Left cardiac atrium (tissue), 1 donor: ENCODE measurements around the genes KIAA0040, BRINP2, SEC16B, FAM20B and NPHS2.

DNA sequence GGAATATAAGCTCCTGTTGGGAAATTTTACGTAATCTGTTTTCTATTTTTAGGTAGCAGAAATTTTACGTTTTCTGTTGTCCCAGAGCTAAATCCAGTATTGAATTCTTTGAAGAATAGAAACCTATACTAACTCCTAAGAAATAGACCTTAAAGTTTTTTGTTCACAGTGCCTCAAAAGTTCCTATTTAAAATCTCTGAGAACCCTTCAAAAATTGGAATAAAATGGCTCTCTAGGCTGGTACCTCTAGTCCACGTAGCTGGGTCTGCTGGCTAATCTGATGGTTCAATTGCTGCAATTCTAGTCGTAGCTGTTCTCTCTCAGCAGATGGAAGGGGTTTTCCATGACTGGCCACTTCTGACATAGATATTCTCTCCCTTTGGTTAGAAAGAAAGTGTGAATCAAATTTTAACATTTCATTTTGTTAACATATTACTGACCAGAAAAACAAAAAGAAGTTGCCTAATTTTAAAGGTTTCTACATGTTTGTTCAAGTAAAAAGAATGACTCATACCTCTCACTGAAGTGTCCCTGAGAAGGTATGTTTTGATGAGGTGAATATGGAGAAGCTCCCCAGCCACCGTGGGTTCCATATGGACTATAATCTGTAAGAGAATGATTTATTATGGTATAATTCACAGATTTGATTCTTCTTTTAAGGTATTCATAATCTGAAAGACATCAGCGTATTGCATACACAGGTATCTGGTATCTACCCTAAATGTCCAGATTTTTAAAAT, 29.3 kb upstream of the SERPINC1 start:
- PRO-cap = no peak

GRCh38 chr1:174834407-174835379, 165.1 kb upstream of the CACYBP start:
- PRO-cap = no peak

- PRO-cap = no peak
These were observed 30.9 kb upstream of the CACYBP start for GRCh38 chr1:174968610-174969471.

DNA sequence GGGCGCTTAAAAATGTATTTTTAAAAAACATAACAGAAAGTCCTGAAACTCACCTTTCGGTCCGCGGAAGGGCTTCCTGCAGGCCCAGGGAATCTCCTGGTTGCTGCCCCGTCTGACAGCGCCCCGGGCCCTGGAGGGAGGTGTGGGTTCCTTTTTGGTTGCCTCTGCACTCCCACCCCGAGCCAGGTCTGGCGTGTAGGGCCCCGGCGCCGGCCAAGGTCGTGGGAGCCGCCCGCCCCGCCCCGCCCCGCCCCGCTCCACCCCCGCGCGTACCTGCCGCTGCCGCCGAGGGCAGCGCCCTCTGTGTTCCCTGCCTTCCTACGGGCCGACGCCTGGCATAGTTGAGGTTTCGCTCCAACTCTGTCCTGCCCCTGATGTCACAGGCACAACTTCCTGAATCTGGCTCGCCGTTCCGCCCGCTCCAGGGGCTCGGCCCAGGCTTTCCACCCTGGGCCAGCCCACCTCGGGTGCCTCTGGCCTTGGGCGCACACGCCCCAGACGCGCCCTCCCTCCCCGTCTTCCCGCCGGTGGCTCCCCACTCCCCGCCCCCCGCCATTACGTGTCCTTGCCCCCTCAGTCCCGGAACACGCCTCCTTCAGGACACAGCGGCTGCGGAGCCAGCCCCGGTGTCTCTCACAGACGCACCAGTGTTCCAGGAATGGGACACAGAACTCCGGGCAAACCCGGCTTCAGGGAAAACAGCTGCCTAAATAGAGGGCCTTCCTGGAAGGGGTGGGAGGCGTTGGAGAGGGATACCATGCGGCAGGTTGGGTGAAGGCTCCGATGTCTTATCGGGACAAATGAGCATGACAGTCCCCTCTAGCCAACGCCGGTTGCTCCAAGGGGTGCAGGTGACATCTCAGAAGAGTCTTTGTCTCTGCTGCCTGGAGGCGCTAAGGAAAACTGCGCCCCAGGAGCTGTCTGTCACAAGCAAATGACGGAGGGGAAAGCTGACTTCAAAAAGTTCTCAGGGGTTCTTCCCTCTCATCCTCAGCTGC, at the start of gene KIAA0040:
Gene KIAA0040, minus strand, starts transcription at position 190 of the 998 bp plus-strand sequence.
- PRO-cap = bidirectional peak, plus-strand start at position 285 of the sequence, minus-strand start at position 190 of the sequence; bidirectional peak, plus-strand start at position 636 of the sequence, minus-strand start at position 362 of the sequence; unidirectional peak, minus-strand start at position 665 of the sequence

GRCh38 chr1:175598808-175599890, 144.2 kb downstream of the TNR start:
- PRO-cap = no peak

DNA sequence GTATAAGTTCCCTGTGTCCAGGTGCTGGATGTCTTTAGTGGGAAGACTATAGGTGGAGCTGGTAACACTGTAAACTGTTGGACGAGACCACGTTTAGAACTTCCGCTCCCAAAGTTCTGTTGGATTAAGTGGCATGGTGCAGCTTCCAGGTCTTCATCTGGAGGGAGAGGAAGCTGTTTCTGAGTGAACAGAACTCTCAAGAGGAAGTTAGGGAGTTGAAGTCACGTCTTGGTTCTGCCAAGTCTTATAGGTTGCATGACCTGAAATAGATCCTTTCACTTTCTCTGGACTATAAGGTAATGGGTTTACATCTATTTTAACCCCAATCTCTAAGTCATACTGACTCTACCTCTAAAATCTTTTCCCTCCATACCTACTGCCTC, 97.4 kb upstream of the TNR start:
- PRO-cap = no peak

GRCh38 chr1:176150320-176150833, 56.7 kb downstream of the COP1 start:
- PRO-cap = no peak

- PRO-cap = no peak
These were observed 34.3 kb upstream of the COP1 start for GRCh38 chr1:176241377-176241735.

DNA sequence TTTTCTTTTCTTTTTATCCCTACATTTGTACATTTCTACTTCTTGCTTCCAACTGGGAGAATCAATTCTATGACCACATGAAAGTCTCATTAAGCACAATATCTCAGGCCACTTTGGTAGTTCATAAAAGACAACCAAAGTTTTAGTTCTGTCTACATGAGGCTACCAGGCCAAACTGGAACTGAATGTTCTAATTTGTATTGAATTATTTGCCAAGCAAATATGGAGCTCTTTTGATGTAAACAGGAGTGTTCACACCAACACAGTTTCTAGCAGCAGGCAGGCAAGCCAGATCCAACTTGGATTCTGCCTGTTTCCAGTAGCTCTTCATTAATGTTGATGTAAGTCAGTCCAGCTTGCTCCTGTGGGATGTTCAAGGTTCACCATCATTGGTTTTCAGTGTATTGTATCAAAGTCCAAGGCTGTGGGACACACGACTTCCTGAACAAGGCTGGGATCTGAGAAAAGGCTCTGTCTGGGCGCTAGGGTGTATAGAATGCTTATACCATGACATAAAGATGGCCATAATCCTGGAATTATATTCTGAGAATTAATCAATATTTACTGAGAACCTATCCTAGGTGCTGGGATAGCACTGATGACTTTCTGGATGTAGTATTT, 68.0 kb downstream of the PAPPA2 start:
- PRO-cap = no peak

GRCh38 chr1:176693435-176694119, 230.6 kb downstream of the PAPPA2 start:
- PRO-cap = no peak

DNA sequence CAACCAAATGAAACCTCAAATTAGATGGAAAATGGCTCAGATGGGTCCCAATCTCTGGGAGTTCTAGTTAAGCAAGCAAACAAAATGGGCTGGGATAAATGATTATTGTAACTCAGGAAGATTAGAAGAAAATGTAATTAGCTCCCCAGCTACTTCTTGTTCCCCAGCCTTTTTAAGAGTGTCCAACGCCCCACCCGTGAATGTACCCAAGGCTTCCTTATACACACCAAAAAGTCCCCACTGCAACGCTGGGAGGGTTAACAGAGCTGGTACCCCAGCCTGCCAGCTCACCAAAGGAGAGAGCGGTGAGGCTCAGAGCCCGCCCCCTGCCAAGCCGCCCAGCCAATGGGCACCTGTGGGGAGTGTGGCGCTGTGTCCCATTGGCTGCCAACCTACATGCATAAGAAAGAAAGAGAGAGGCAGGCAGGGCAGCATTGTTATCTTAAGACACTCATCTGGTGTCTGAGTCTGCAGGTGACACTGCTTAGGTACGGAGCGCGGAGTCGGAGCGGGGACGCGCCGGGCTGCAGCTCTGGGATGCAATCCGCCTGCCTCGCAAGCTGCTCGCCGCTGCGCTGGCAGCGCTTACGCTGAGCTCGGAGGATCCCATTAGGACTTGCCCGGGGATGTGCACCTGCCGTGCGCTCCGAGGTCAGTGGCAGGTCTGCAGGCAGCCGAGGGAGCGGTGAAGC, at the start of gene BRINP2:
Gene BRINP2, plus strand, starts transcription at position 465 of the 692 bp plus-strand sequence.
- PRO-cap = no peak

DNA sequence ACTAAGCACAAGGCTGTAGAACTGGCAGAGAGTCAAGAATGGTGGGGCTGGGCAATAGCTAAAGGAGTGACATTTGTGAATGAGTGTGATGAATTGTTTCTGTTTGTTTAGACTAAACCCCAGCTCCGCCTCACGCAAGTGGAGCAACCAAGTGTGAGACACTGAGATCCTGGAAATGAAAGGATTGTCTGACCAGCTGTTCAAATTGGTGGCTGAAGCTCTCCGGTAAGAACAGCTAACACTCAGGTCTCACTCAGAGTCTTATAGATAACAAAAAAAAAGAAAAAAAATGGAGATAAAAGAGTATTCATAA, 38.7 kb downstream of the BRINP2 start:
- PRO-cap = no peak

- PRO-cap = no peak
These were observed at the start of gene SEC16B for GRCh38 chr1:177969697-177970485. Gene SEC16B, minus strand, starts transcription at chr1:177970058.

DNA sequence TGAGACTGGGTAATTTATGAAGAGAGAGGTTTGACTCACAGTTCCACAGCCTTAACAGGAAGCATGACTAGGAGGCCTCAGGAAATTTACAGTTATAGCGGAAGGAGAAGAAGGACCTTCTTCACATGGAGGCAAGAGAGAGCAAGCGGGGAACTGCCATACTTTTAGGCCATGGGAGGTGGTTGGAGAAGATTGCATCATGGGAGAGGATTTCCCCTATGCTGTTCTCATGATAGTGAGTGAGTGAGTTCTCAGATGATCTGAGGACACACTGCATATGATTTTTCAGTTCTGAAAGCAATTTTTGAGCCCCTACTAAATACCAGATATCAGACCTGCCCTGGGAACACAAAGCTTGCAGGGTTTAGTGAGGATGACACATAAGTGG, 87.8 kb downstream of the CLEC20A start:
- PRO-cap = no peak

DNA sequence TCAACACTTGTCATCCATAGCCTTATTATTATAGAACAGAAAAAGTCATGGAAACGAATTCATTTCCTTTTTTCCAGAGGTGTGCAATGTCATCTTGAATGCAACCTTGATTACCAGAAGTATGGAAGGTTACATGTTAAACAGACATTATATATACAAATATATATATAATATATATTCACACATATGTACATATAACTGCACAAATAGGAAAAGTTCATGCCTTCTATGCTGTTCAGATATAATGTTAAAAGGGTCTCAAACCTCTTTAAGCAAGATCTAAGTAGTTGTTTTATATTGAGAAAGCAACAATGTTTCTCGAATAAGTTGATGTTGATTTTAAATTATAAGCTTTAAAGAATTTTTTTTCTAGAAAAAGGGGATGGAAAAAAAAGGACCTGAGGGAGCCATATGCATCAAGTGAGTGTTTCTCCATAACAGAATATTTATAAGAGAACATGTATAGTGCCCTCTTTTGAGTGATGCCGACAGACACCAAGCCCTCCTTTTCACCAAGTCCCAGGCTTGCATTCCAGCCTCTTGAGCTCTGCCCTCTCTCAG, 22.2 kb downstream of the CLEC20A start:
- PRO-cap = no peak

DNA sequence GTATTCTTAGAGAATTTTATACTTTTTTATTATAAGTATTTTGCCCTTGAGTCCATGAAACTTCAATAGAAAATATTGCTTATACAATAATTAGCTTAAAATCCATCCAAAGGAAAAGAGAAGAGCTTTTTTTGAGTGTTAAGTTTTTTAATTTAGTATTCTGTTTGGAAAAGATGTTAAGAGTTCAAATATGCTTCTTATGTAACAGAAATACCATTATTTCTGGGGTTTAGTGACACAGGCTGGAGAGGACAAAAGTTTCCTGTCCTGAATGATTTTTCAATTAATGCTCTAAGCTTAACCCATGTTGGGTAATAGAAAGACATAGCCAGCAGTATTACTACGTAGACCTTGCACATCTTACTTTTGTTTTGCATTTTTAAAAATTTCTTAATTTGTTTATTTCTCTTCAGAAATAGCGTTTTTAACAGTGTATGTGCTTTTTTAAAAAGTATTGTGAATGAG, 47.1 kb upstream of the ANGPTL1 start:
- PRO-cap = no peak

GRCh38 chr1:179025549-179026451, at the start of gene FAM20B:
Gene FAM20B, plus strand, starts transcription at chr1:179025894.
- PRO-cap = unidirectional peak, plus-strand start at chr1:179025921; bidirectional peak, plus-strand start at chr1:179026274, minus-strand start at chr1:179026164

GRCh38 chr1:179190756-179191435, 38.6 kb downstream of the ABL2 start:
- PRO-cap = no peak

- PRO-cap = no peak
These were observed at the start of gene NPHS2 for GRCh38 chr1:179575661-179576169. Gene NPHS2, minus strand, starts transcription at chr1:179575948.

- PRO-cap = unidirectional peak, minus-strand start at chr1:179816394
These were observed 61.2 kb downstream of the TOR1AIP2 start for GRCh38 chr1:179816201-179816916.